Daoy (cell line): ENCODE measurements around the genes CDH16 and PHAF1.

DNA sequence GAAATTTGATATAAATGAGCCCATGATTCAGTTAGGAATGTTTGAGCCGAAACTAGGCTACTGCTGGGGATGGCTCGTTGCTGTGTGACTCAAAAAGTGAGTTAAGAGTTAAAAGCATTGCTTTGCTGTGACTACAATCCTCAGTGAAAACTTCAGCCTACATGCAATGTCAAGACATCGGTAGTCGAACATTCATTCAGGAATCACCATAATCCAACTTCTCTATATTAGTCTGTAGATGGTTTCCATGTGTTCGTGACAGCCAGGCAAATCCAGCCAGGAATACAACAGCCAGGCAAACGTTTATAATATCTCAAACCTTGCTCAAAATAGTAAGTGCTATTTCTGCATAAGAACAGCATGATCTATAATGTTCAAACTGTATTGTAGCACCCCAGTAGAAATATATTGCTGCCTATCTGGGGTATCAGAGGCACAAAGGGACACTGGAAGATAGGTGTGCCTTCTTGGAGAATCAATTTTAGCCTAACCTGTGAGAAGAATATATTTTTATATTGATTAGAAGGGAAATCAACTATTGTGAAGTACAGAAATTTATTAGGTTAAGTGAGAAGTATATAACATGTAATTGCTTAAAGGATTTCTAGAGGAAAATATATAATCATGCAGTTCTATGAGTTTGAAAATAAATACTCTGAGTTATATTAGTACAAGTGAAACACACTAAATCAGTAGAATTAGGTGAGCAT is 1225.0 kb downstream of the CDH8 start:
- RAMPAGE, long total RNA = no peak

DNA sequence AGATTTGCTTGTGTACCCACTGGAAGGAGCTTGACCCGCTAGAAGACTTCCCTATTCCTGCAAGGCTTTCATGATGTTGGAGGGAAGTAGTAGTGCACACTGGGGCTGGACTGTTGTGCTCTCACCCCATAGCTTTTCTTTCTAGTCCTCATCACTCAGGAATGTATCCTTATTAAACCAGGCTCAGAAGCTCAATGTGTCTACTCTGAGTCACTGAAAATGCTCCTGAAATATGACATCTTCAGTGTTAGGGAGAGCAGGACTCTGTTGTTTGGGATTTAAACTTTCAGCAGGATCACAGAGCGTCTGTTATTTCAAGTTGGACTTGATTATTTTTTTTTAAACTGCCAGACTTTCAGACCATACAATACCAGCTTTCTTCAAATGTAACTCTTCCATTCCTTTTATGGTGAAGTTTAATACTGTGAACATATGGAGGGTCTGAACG is 257.6 kb downstream of the CDH11 start:
- RAMPAGE, long total RNA = no peak

DNA sequence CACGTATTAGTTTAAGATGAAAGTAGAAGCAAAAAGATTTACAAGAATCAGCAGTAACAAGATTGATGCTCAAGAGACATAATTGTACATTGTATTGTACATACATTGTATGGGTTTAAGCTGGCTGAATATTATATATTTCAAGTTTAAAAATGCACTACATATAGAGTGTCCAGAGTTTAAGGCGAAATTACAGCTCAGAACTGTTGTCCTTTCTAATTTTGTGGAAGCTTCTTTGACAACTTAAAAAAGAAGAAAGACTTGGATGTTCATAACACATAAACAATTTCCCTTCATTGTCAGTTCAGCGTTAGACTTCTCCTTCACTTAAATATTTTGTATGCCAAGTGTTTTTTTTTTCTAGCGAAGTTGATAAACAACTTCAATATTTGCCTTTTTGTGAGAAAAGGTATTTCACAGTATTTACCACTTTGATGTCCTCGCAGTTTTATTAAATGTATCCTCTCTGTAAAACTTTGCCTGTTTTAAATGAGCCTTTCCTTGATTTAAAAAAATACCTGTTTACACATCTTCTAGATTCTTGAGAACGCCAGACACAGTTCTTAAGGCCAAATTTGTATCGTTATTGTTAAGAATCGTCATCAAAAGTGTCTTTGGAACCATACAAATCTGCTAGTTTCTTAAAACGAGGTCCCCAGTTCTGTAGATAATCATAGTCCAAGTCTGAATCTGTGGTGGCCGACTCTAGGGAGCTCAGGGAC is 174.7 kb downstream of the CDH11 start:
- RAMPAGE, long total RNA = no peak

GRCh38 chr16:65945385-65945737 is 421.1 kb upstream of the CDH5 start:
- RAMPAGE, long total RNA = no peak

GRCh38 chr16:66368144-66368737 is 1.8 kb downstream of the CDH5 start:
- RAMPAGE, long total RNA = no peak

DNA sequence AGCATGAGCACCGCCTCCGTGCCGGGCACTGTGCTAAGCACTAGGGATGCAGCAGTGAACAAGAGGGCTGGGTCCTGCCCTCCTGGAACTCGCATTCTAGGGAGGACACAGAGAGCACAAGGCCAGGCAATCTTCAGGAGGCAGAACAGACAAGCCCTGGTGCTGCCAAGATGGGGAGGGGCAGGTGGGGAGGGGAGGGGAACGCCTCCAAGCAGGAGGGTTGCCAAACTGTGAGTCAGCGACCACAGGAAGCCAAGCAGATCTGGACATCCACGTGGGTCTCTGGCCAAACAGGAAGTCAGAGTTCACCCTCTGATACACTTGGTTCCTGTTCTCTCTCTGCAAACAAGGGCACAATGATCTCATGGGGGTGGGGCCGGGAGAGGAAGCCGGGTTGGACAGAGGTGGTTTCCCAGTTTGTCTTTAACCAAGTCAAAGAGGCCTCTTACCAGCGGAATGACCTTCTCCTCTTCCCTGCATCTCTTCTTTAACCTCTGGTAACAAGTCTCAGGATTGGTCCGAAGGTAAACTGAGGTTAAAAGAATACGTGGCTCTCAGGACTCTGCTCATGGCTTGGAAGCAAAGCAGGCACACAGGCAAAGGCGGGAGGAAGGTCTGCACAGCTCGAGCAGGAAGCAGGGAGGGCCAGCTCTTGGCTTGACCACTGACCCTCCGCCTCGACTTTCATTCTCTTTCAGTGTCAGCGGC is 33.1 kb downstream of the TK2 start:
- RAMPAGE, long total RNA = no peak

DNA sequence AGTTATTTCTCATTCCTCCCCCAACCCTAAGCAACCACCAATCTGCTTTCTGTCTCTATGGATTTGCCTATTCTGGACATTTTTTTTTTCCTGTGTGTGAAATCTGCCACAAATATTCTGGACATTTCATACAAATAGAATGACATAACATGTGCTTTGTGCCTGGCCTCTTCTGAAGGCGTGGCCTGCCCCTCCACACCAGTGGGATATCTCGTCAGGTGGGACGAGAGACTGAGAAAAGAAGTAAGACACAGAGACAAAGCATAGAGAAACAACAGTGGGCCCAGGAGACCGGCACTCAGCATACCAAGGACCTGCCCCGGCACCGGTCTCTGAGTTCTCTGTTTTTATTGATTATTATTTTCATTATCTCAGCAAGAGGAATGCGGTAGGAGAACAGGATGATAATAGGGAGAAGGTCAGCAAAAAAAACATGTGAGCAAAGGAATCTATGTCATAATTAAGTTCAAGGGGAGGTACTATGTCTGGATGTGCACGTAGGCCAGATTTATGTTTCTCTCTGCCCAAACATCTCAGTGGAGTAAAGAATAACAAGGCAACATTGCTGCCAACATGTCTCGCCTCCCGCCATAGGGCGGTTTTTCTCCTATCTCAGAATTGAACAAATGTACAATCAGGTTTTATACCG is 23.2 kb downstream of the CMTM3 start:
- RAMPAGE, long total RNA = no peak

DNA sequence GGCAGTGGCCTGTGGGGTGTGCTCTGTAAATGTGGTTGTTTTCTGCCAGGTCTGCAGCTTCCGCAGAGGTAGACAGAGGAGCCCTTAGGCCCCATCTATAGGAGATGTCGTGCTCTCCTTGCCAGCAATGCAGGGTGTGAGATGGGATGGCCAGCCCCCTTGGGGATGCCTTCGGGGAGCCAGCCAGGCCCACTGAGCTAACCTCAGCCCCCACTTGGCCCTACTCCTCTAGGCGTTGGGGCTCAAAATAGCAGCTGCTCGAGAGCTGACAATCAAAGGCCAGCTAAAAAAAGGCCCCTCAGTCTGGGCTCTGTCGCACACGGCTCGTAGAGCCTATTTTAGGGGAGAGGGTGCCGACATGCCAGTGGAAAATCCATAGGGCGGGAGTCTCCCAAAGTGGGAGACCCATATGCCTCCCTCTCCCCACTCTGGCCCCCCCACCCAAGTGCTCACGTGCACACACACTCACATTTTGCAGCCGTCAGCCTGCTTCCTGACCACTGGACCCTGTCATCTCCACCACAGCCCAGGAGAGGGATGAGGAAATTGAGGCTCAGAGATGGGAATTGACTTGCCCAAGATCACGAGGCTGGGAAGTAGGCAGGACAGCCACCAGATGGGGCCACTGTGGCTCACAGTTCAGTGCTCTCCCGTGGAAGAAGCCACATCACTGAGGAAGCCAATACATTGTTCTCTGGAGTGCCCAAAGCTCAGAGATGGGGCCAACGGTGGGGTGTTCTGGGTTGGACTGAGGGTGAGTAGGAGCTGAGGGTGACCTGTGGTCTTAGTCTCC is 15.7 kb downstream of the CDH16 start:
- RAMPAGE, long total RNA = no peak

GRCh38 chr16:66918529-66919594 is at the start of gene CDH16:
Gene CDH16, minus strand, starts transcription at chr16:66918885.
- RAMPAGE, long total RNA = no peak

- RAMPAGE, long total RNA = no peak
Measured at GRCh38 chr16:66927917-66928693, 2.8 kb upstream of the RRAD start.

- RAMPAGE, long total RNA = no peak
Measured at GRCh38 chr16:66942969-66943463, 7.7 kb downstream of the CES2 start.

DNA sequence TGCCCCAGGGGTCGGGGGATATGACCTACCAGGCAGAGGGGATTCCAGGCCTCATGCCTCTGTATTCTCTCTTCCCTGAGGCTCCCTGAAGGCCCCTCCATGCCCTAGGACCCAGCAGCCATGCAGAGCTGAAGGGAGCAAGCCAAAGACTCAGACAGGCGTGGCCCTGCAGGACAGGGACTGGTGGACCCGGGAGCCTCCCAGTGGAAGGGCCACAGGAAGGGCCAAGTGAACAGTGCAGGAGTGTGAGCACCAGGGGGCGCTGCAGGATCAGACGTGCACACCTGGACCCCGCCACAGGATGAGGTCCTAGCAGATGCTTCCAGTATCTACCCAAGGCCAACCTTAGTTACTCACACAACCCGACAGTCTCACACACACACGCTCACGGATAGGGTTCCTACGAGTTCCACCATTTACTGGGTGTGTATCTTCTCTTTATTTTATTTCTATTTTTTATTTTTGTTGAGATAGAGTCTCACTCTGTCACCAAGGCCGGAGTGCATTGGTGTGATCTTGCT is 10.7 kb upstream of the CES4A start:
- RAMPAGE, long total RNA = no peak

GRCh38 chr16:67109177-67110461 is at the start of gene PHAF1:
Gene PHAF1, plus strand, starts transcription at chr16:67109941.
- RAMPAGE, long total RNA = no peak

- RAMPAGE, long total RNA = no peak
Measured at GRCh38 chr16:67153616-67154173, 2.9 kb upstream of the B3GNT9 start.

DNA sequence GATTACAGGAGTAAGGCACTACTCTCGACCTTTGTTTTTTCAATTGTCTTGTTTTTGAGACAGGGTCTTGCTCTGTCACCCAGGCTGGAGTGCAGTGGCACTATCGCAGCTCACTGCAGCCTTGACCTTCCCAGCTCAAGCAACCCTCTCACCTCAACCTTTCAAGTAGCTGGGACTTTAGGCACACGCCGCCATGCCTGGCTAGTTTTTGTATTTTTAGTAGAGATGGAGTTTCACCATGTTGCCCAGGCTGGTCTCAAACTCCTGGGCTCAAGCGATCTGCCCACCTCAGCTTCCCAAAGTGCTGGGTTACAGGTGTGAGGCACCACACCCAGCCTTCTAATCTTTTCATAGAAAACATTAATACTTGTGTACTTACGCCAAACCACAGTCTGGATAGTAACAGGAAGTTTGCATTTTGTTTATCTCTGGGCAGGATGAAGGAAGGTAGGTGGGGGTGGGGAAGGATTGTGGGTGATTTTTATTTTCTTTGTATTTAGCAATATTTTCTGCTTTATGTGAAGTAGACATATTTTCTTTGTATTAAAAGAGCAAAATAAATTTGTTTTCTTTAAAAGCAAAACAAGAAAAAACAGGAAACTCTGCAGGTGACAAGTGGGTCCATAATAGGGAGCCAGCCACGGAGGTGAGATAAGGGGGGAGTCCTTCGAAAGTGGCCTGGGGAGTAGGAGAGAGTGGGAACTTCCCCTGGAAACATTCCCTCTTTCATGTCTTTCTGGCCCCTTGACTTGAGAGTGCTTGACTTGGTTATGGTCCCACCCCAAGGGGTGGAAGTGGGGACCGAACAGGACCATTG is 1.4 kb downstream of the TRADD start:
- RAMPAGE, long total RNA = no peak

GRCh38 chr16:67158945-67159693 is 590 bp downstream of the TRADD start:
- RAMPAGE, long total RNA = no peak

DNA sequence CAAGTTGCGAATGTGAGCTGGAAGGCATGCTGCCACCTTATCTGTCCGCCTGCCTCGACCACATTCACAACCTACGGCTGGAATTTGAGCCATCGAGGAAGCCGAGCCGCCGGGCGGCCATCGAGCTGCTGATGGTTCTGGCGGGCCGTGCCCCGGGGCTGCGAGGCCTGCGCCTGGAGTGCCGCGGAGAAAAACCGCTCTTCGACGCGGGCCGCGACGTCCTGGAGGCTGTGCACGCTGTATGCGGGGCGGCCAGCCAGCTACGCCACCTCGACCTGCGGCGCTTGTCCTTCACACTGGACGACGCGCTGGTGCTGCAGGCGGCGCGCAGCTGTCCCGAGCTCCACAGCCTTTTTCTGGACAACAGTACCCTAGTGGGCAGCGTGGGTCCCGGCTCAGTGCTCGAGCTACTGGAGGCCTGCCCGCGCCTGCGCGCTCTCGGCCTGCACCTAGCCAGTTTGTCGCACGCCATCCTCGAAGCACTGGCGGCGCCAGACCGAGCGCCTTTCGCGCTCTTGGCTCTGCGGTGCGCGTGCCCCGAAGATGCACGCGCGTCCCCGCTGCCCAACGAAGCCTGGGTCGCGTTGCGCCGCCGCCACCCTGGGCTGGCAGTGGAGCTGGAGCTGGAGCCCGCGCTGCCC is 1.6 kb upstream of the HSF4 start:
- RAMPAGE, long total RNA = no peak

DNA sequence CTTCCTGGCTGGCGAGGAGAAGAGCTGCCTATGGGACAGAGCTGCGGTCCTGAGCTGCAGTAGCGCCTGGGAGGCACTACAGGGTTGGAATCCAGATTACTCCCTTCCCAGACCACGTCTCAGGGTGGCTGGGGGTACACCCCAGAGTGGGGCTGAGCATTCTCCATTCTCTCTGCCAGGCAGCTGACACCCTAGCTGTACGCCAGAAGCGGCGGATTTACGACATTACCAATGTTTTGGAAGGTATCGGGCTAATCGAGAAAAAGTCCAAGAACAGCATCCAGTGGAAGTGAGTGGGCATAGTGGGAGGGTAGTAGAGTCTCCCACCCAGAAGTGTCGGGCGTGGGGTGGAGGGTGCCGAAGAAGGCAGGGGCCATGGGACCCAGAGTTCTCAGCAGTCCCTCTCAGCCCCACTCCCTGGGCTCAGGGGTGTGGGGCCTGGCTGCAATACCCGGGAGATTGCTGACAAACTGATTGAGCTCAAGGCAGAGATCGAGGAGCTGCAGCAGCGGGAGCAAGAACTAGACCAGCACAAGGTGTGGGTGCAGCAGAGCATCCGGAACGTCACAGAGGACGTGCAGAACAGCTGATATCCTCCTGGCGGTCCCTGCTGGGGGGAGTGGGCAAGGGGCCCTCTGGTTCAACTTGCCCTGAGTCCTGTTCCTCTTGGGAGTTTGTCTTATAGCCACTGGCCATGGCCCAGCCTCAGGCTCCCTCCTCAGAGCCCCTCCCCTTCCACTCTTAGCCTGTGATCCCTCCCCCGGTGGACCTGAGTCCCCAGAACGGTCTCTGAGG is 824 bp downstream of the E2F4 start:
- RAMPAGE, long total RNA = no peak

DNA sequence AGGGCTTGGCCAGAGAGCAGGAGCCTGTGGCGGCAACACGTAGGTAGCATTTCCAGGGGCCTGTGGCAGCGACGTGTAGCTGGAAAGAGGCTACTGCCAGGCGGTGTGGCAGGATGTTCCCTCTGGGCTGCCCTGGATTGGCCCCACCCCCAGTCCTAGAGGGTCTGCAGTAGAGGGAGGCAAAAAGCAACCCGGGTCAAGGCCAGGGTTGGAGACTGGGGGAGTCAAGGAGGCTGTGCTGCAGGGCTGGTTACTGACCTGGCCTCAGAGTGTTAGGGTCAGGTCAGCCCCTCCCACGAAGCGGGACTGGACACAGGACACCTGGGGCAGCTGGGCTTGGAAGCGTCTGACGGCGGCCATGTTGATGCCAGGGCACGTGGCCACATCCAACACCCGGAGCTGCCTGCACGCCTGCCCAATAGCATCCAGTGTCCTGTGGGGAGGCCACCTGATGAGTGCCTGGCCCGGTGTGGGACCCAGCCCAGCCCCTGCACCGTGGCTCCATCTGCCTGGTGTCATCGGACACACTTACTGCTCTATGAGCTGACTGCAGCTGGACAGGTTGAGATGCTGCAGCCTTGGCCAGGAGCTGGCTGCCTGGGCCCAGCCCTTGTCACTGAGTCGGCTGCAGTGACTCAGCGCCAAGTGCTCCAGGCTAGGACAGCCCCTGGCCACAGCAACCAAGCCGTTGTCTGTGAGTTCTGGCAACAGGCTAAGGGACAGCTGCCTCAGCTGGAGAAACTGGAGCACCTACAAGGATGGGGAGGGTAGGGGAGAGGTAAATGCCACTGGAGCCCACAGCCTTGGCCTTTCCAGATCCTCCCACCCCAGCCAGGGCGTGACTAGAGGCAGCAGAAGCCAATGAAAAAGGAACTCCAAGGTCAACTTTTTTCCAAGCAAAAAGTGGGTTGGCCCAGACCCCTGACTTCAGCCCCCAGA is 8.7 kb downstream of the ELMO3 start:
- RAMPAGE, long total RNA = no peak

- RAMPAGE, long total RNA = no peak
Measured at GRCh38 chr16:67229888-67231268, 3.4 kb downstream of the TMEM208 start.